Penis (tissue), 1 donor: ENCODE data around the genes GNE and EXOSC3.

GRCh38 chr9:35835740-35836080 lies 6.7 kb downstream of the TMEM8B start:
- PRO-cap, result no peak

GRCh38 chr9:35909828-35910654 lies 751 bp downstream of the SPAAR start:
- PRO-cap, result no peak

DNA sequence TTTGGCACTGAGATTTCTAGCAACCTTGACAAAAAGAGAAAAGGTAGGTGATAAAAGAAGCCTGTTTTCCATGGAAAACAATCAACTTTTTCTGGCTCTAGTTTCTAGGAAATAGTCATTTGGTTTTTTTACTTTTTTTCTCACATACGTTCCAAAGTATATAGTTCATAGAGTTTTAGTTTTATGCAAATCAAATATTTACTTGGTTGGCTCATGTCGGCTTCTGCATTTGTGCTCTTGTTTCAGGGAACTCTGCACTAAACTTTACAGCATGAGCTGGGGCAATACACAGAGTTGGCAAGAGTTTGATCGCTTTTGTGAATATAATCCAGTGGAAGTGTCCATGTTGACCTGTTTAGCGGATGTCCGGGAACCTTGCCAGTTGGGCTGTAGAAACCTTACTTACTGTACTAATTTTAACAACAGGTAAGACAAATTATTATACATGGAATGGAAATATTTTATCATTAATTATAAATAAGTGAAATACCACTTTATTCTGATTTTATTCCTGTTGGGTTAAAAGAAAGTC lies 45.5 kb upstream of the GLIPR2 start:
- PRO-cap, result no peak

GRCh38 chr9:36166494-36167047 lies 2.6 kb upstream of the CCIN start:
- PRO-cap, result unidirectional peak, minus-strand start at chr9:36166587

GRCh38 chr9:36189735-36190345 lies 881 bp upstream of the CLTA start:
- PRO-cap, result no peak

DNA sequence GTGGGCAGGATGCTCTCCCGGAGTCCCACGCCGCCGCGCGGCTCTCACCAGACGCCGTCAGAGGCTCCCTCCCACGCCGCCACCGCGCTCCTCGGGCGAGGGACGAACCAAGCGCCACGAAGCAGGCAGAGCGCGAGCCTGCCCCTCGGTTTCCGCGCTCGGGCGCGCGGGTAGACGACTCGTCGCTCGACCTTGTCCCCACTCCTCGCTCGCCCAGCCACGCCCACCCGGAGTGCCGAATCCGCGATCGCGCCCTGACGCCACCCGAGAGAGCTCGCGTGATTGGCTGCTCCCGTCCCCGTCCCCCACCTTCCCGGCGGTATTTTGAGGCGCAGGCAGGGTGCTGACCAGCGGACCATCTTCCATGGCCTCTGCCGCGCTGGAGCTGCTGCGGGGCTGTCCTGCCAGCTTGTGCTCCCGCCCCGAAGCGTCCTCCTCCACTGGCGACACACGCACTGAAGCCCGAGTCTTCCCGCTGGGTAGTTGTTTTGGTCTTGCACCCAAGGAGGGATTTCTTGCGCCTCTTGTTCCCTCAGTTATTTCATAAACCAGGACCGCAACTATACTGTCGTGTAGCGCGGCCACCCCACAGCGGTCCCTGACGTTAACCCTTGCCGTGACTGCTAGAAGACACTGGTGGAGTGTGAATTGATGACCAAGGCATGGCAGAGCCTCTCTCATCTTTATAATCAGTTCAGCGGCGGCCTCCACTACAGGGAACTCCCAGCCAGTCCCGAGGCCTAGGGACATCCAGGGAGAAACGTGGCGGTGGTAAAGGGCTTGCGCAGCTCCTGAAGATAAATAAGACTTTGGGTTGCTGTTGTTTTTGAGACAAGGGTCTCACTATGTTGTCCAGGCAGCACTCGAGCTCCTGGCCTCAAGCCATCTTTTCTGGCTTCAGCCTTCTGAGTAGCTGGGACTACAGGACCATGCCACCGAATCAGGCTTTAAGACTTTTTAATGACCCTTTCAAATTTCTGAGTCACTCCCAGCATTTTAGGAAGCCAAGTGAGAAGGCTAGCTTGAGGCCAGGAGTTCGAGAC lies at the start of gene GNE:
TSS of gene GNE (minus strand) at position 176 of the 1,043 bp plus-strand sequence.
- PRO-cap, result bidirectional peak, plus-strand start at position 338 of the sequence, minus-strand start at position 172 of the sequence

DNA sequence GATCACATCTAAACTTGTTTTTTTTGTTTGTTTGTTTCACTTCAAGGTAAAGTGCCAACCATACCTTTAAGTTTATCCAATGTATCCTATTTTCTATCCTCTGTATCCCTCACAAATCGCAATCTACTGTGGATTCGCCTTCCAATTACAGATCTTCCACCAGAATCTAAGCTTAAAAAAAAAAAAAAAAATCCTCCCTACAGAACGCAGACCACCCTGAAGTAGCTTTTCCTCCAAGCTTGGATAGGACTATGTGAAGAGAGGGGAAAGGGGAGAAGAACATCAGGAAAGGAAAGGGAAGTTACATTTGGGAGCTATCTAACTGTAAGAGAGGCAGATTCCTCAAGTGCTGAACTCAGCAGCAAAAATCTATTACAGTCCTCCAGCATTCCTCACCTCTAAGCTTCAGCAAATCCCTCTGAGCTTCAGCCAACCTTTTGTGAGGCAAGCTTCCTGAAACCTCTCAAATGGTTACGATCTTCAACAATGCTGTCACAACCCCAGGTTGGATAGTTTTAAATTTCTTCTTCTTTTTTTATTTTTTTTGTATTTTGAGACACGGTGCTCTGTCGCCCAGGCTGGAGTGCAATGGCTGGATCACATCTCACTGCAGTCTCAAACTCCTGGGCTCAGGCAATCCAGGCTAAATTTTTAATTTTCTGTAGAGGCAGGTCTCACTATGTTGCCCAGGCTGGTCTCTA lies 2.4 kb upstream of the RNF38 start:
- PRO-cap, result no peak

GRCh38 chr9:36492762-36493446 lies 79.8 kb upstream of the MELK start:
- PRO-cap, result no peak

DNA sequence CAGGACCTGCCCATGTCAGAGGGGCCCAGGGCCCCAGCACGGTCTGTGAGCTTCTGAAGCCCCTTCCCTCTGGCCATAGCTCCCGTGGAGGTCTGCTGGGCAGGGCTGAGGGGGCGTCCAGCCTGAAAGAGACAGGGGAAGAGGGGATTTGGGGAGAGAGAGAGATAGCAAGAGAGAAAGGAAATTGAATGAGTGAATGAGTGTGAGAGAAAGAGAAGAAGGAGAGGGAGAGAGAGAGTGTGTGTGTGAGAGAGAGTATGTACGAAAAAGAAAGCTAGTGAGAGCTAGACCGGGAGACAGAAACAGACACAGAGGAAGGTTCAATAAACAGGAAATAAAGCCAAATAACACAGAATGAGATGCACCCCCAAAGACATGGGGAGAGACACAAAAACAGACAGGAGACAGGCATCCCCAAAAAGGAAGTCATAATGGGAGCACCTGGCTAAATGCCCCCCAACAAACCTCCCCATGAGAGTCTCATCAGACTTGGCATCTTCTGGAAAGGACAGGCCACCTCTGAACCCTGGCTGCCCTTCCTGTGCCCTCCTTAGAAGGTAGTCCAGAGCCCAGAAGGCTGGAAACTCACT lies 37.3 kb downstream of the PAX5 start:
- PRO-cap, result no peak

DNA sequence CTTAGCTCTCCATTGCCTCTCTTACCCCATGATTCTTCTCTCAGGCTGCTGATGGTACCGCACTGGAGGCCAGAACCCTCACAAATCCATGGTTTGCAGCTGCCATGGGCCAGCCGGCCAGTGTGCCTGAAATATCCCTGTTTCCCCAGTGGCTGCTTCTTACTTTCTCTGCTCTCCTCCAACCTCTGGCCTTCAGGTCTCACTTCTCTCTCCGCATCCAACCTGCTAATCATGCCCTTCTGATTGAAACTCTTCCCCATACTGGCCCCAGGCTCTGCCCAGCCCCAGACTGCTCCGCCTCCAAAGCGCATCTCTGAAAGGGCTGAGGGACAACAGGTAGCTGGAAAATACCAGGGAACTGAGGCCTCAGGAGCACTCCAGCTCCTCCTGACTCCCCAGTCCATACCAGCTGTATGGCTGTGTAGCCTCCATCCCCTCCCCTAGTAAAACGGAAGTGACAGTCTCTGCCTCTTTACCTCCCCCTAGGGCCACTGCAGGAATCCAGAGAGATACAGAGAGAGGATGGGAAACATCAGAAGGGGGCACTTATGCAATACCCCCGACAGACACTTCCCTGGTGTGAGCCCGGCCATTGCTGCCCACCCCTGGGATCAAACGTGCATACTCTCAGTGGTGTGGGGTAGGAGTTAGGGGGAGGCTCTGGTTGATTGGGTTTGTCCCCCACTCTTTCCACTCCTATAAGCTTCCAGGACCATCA lies 34.3 kb downstream of the PAX5 start:
- PRO-cap, result no peak

DNA sequence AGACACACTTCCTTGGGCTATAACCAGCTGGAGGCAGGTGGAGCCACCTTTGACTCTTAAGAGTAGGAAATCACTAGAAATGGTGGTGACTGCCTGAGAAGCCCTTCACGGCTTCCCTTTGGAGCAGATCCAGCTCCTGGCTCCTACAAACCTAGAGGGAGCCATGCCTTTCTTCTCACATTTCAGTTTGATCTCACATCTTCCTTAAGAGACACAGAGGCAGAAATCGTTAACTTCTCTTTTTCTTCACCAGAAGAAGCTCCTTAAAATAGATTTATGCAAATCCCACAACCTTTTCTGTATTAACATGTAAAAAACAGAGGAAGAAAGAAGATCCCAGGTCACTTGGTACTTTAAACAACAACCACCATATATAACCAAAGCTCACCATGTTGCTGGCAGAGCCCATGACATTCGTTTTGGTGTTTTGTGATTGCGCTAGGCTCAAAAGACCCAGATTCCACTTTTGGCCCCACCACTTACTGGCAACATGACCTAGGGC lies 29.6 kb downstream of the PAX5 start:
- PRO-cap, result no peak

DNA sequence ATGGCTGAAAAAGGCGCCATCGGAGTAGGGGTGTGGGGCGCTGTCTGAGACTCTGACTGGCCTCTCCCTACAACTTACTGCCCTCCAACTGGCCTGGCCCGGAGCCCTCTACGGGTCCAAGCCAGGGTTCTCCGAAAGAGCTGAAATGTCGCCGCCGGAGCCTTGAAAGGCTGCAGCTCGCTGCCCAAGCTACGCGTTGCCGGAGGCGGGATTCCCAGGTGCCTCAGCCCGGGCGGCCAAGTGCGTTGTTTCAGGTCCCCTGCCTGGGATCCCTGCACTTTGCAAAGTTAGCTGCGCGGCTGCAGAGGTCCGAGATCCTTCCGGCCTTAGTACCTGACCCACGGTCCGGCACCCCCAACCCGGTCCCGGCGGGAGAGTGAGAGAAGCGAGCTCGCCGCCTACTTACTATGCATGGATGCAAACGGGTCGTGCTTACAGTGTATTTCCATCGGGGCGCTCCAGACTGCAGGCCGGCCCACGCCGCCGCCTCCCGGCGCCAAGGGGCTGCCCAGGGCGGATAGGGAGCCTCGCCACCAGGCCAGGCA lies 7.9 kb downstream of the PAX5 start:
- PRO-cap, result no peak

DNA sequence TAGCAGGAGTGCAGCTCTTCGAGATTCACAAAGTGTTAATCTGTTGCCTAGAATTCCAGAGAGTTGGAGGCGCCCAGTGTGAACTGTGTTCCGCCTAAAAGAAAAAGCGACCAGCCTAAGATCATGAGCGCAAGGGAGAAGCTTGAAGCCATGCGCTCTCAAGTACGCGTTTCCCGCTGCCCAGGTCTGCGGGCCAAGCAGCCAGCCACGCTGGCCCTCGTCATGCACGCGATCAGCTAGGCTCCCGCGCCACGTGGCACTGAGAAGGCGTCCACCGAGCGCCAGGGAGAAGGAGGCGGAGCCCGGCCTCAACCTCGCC lies 514 bp upstream of the ZCCHC7 start:
- PRO-cap, result bidirectional peak, plus-strand start at position 270 of the sequence, minus-strand start at position 261 of the sequence

- PRO-cap, result no peak
These were observed 52.7 kb upstream of the GRHPR start for GRCh38 chr9:37369800-37370151.

- PRO-cap, result no peak
These were observed 2.7 kb downstream of the GRHPR start for GRCh38 chr9:37424907-37425788.

DNA sequence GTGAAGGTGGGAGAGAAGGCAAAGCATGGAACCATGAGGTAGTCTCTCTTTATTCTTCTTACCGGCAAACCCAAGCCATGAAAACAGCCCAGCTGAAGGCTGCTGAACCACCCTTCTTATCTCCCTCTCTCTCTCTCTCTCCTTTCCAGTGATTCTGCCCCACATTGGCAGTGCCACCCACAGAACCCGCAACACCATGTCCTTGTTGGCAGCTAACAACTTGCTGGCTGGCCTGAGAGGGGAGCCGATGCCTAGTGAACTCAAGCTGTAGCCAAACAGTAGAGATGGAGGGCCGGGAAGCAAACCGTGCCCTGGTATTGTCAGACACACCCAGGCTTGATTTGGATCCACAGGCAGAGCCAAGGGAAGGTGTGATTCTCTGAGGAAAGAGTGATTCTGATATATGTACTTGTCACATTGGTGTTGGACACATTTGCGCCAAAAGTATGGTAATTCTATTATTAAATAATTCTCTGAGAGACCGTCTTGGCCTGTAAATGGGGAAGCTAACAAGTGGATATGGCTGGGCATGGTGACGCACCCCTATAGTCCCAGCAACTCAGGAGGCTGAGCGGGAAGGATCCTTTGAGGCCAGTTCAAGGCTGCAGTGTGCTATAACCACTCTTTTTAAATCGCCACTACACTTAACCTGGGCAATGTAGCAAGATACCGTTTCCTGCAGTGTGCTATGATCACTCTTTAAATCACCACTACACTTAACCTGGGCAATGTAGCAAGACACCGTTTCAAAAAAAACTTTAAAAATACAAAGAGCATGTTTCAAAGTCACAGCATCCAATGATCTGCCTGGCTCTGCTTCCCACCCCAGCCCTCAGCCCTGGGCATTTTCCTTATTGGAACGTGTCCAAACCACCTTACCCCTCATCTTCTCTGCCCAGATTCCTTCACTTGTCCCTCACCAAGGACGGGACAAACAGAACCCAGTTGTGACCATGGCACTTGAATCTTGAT lies 14.3 kb downstream of the GRHPR start:
- PRO-cap, result no peak

- PRO-cap, result no peak
These were observed 4.9 kb downstream of the TOMM5 start for GRCh38 chr9:37587464-37587954.

- PRO-cap, result no peak
These were observed 4.0 kb downstream of the TOMM5 start for GRCh38 chr9:37588287-37588971.

DNA sequence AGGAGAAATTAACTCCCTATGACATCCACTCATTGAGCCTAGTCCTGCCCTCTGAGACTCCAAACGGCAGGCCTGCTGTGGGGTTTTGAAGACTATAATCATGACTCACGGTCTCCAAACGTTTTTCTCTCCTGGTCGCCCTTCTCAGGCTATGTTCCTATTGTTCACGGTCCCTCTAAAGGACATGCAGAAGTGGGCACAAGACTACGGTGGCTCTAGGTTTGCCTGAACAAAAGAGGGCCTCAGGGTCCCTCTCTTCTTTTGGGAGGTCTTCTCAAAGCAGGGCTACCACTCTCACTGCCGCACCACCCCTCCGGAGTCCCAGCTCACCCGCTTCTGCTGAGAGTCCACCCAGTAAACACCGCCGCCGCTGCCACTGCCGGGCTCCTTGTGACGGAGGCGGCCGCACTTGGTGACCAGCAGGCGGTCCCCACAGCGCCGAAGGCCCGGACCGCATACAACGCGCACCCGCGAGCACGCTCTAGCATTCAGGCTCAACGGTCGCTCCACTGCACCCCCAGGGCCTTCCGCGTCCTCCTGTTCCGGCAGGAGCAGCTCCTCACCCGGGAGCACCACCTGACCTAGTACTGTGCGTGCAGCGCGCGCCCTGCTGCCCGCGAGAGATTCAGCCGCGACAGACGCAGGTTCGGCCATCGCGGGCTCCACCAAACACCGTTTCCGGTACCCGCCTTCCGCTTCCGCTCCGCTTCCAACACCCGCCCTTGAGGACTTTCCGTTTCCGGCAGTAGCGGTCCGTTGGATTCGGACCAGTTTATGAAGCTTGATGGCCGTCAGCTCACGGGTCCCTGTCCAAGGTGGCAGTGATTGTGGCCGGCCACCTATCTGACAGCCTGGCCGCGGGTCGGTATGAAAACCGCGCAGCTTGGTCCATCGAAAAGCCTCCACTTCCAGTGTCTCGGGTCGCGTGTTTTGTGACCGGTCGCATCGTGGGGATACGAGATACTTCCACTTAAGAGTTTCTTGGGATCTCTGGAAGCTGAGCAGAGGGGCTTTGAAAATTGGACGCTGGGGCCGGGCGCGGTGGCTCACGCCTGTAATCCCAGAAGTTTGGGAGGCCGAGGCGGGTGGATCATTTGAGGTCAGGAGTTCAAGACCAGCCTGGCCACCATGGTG lies at the start of gene EXOSC3:
TSS of gene EXOSC3 (minus strand) at position 674 of the 1,134 bp plus-strand sequence.
- PRO-cap, result bidirectional peak, plus-strand start at position 775 of the sequence, minus-strand start at position 680 of the sequence

GRCh38 chr9:37936729-37937352 lies 32.9 kb upstream of the SLC25A51 start:
- PRO-cap, result no peak